ENCODE measurements around the genes PHF8, FGD1, APEX2 and SPIN3.

GRCh38 chrX:52261621-52262273 is 77.1 kb downstream of the MAGED4 start:
- PRO-cap = bidirectional peak, plus-strand start at chrX:52261969, minus-strand start at chrX:52261845
- RAMPAGE, long total RNA, 3 experiments = no peak in any of the 3 experiments

DNA sequence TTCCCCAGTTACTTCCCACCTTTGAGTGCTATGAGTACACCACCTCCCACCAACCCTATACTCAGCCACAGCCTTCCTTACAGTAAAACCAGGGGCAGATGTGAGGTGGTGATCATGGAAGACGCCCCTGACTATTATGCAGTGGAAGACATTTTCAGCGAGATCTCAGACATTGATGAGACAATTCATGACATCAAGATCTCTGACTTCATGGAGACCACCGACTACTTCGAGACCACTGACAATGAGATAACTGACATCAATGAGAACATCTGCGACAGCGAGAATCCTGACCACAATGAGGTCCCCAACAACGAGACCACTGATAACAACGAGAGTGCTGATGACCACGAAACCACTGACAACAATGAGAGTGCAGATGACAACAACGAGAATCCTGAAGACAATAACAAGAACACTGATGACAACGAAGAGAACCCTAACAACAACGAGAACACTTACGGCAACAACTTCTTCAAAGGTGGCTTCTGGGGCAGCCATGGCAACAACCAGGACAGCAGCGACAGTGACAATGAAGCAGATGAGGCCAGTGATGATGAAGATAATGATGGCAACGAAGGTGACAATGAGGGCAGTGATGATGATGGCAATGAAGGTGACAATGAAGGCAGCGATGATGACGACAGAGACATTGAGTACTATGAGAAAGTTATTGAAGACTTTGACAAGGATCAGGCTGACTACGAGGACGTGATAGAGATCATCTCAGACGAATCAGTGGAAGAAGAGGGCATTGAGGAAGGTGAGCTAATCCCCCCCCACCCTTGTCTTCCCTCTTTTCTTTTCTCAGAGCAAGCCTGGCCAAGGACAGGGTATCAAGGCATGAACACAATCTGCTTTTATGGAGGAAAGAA is 3.6 kb downstream of the TSPYL2 start:
- PRO-cap = no peak
- RAMPAGE, long total RNA, 3 experiments = start-site peak on the plus strand in 1 of 3 experiments, centred at position 267 of the sequence, 193 reads per replicate

- PRO-cap = no peak
- RAMPAGE, long total RNA, 3 experiments = no peak in any of the 3 experiments
Observed at GRCh38 chrX:53374119-53374841, 48.2 kb downstream of the SMC1A start.

GRCh38 chrX:53380341-53380701 is 42.1 kb downstream of the SMC1A start:
- PRO-cap = no peak
- RAMPAGE, long total RNA, 3 experiments = no peak in any of the 3 experiments

GRCh38 chrX:53573574-53574080 is 112.9 kb downstream of the HUWE1 start:
- PRO-cap = no peak
- RAMPAGE, long total RNA, 3 experiments = no peak in any of the 3 experiments

DNA sequence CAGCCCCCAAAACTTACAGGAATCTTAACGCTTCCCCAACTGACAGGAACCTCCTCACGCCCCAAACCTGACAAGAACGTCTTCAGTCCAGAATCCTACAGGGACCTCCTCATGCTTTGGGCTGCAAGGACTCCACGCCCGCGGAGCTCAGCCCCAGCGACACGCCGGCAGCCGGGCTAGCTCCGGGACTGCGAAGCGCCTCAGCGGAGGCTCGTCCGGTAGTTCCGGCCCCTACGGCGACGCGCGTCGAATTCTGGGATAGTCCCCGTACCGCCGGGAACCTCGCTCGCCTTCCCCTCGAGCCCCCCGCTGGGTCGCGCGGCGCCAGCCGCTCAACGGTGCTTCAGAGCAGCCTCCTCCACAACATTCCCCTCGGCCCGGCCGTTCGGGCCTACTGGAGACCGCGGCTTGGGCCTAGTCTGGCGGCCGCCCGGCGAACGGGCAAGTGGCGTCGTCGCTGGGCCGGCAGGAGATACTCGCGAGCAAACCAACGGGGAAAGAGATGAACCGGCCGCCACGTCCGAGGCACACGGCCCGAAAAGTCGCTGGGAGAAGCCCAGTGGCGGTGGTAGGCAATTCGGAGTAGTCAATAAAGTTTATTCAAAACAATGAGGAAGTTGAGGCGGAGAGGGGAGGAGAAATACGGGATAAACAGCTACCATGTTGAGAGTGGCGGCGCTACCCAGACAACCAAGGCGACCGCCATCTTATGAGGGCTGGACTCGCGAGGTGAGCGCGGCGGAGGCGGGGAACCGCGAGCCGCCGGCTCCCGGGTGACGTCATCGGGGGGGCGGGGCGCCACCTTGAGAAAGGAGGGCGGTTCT is at the start of gene PHF8:
Gene PHF8, minus strand, starts transcription at position 729 of the 824 bp plus-strand sequence.
- PRO-cap = bidirectional peak, plus-strand start outside the sequence, minus-strand start at position 591 of the sequence
- RAMPAGE, long total RNA, 3 experiments = no peak in any of the 3 experiments

GRCh38 chrX:54044569-54045574 is 599 bp upstream of the PHF8 start:
- PRO-cap = bidirectional peak, plus-strand start at chrX:54044632, minus-strand start at chrX:54044335
- RAMPAGE, long total RNA, 3 experiments = no peak in any of the 3 experiments

DNA sequence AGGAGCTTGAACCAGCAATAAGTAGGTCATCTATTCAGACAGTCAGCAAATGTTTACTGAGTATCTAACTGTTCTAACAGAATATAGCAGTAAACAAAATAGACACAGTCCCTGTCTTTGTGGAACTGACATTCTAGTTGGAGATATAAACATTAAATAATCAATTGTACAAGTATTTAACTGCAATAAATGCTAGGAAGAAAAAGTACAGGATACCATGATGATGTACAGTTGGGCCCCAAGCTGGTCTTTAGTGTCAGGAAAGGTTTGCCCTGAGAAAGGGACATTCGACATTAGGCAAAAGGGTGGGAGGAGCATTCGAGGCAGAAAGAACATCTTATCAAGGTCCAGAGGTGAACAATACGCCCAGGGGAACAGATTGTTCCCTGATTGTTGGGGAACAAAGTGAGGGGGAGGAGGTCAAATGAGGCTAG is 20.4 kb upstream of the TSR2 start:
- PRO-cap = no peak
- RAMPAGE, long total RNA, 3 experiments = no peak in any of the 3 experiments

DNA sequence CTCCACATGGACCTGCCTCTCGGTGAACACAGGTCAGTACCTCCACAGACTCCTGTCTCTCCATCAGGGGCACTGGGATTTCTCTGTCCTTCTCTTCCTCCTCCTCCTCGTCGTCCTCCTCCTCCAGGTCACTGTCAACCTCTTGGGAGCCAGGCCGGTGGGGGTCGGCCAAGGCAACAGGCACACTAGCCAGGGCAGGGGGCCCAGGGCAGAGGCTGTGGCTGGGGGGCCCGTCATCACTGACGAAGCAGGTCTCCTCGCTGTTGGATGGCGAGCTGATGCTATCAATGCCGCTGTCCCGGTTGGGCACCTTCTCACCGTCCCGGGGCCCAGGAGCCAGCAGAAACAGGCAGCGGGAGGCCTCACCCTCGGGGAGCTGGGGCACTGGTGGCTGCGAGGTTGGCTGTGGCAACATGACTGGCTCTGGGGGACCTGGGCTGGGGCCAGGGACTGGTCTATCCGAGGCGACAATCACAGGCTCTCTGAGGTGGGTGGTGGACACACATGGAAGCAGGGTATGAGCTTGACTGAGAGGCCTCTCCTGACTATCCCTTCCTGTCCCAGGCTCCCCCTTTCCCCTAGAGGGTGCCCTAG is 26.0 kb downstream of the FGD1 start:
- PRO-cap = no peak
- RAMPAGE, long total RNA, 3 experiments = no peak in any of the 3 experiments

GRCh38 chrX:54495436-54496420 is at the start of gene FGD1:
Gene FGD1 (minus strand): TSS chrX:54496234.
- PRO-cap = unidirectional peak, minus-strand start at chrX:54496234
- RAMPAGE, long total RNA, 3 experiments = no peak in any of the 3 experiments

- PRO-cap = bidirectional peak, plus-strand start at chrX:54747221, minus-strand start at chrX:54747066
- RAMPAGE, long total RNA, 3 experiments = start-site peak on the plus strand in 2 of 3 experiments, at chrX:54747161-54747231 at its widest, 26 to 42 reads per replicate
Observed at GRCh38 chrX:54746606-54747343, 51.3 kb downstream of the ITIH6 start.

GRCh38 chrX:54808008-54809006 is 762 bp downstream of the MAGED2 start:
- PRO-cap = bidirectional peak, plus-strand start at chrX:54808371, minus-strand start at chrX:54808321
- RAMPAGE, long total RNA, 3 experiments = start-site peak on the plus strand in 3 of 3 experiments, at chrX:54808357-54808414 at its widest, 131 to 478 reads per replicate

GRCh38 chrX:54999523-55000870 is at the start of gene APEX2:
Gene APEX2 (plus strand): TSS chrX:55000363.
- PRO-cap = bidirectional peak, plus-strand start at chrX:55000004, minus-strand start at chrX:54999909; bidirectional peak, plus-strand start at chrX:55000325, minus-strand start at chrX:55000192
- RAMPAGE, long total RNA, 3 experiments = start-site peak on the plus strand in 1 of 3 experiments, at chrX:55000363-55000390 at its widest, 29 reads per replicate

DNA sequence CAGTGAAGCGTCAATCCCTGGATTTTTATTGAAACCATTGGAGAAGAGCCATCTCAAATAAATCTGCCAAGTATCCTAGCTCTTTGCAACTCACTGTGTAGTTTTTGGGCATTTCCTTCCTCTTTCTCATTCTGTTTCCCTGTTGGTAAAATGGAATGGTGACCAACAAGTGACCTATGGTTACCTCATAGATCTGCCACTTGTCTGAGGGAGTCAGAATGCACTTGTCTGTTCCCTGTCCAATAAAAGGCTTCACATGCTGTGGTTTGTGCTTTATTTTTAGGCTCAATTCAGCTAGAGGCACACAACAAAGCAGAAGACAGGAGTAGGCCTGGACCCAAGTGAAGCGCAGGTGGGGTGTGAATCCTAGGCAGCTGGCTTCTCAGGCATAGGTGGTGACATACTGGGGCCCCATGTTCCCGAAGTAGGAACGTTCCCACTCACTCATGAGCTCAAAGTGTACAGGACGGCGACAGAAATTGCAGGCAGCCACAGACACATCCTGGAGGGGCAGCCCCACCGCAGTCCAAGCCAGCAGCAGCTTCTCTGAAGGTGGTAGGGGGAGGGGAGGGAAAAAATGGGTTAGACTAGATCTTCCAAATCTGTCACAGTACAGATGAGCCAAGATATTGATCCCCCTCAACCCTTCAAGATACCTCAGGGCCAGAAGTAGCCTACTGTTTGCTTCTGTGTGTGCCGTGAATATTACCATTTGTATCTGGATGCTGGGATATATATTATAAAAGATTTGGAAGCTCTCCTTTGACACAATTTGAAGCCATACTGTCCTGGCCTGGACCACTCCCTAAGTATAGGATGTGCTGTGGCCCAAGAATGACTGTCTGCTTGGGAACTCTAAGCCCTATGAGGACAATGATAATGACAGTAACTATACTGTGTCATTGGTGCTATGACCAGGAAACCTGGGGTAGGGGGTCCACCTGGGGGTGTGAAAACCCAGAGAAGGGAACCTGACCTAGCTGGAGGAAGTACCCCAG is 8.9 kb downstream of the APEX2 start:
- PRO-cap = unidirectional peak, plus-strand start at position 307 of the sequence; unidirectional peak, plus-strand start at position 443 of the sequence; unidirectional peak, plus-strand start at position 492 of the sequence
- RAMPAGE, long total RNA, 3 experiments = no peak in any of the 3 experiments

GRCh38 chrX:55908600-55909648 is 191.4 kb downstream of the RRAGB start:
- PRO-cap = no peak
- RAMPAGE, long total RNA, 3 experiments = no peak in any of the 3 experiments

- PRO-cap = no peak
- RAMPAGE, long total RNA, 3 experiments = no peak in any of the 3 experiments
Observed at GRCh38 chrX:56184776-56185536, 47.2 kb upstream of the KLF8 start.

DNA sequence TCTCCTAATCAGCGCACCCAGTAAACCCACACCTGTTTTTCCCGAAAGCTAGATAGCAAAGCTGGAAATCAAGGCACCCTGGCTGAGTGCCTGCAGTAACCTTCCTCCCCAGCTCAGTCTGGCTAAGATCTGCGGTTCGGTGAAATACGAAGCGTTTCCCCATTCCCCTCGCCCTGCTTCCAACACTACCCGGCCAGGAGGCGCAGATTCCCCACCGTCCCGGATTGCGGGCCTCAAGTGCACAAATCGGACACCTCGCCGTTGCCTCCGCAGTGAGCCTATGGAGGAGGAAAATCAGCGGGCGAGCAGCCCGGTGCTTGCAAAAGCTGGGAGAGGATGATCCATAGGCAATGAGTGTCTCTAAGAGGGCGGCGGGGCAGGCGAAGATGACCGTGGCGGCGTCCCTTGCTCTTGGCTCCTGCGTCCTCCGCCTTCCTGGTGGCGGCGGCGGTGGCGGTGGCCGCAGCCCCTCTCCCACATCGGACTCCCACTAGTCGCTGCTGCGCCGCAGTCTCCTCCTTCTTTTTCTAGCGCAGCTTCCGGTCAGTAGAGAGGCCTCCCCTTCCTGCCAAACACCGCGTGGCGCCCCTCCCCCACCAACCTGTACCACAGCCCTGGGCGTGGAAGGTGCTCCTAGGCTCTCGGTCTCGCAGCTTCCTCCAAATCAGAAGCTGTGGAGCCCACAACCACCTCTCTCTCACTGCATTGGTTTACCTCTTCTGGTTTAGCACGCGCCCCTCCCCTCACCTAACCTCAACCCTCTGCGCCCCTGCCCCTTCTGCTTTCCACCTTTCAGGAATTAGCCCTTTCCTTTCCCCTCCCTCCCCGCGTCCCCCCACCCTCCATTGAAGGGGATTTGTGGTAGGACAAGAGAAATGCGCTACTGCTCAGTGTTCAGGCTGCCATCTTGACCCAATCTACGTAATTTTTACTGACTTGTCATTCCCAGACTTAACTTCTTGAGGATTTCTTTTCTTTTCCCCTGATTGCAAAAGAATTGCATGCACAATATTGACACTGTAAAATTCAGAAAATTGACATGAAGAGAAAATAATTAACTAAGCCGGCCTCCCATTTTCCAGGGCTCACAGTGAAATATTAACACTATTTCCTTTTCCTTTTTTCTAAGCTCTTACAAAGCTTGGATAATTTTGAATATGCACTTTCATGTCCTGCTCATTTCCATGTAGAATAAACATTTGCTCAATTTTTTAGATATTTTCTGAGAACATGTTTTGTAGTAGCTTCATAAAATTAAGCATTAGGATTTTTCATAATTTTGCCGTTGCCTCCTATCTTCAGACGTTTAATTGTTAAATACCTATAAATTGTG is at the start of gene SPIN3:
Gene SPIN3, minus strand, starts transcription at position 515 of the 1,333 bp plus-strand sequence.
- PRO-cap = bidirectional peak, plus-strand start at position 662 of the sequence, minus-strand start at position 487 of the sequence
- RAMPAGE, long total RNA, 3 experiments = start-site peak on the minus strand in 3 of 3 experiments, centred at positions 487 to 511 of the sequence, 10 to 41 reads per replicate

DNA sequence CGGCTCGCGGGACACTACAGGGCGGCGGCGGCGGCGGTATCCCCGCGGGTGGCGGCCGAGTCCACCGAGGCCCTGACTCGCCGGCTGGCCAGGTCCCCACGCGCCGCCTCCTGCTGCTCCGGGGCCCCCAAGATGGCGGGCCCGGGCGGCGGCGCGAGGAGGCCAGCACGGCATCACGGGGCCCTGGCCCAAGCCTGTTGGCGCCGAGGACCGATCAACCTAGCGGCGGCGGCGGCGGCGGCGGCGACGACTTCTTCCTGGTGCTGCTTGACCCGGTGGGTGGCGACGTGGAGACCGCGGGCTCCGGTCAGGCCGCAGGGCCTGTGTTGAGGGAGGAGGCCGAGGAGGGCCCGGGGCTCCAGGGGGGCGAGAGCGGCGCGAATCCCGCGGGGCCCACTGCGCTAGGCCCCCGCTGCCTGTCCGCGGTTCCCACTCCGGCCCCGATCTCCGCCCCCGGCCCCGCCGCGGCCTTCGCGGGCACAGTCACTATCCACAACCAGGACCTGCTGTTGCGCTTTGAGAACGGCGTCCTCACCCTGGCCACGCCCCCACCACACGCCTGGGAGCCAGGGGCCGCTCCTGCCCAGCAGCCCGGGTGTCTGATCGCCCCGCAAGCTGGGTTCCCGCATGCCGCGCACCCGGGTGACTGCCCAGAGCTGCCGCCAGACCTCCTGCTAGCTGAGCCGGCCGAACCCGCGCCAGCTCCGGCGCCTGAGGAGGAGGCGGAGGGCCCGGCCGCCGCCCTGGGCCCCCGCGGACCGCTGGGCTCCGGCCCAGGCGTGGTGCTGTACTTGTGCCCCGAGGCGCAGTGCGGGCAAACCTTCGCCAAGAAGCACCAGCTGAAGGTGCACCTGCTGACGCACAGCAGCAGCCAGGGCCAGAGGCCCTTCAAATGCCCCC is 510 bp downstream of the ZXDB start:
- PRO-cap = bidirectional peak, plus-strand start at position 562 of the sequence, minus-strand start at position 446 of the sequence; unidirectional peak, minus-strand start at position 763 of the sequence
- RAMPAGE, long total RNA, 3 experiments = no peak in any of the 3 experiments

DNA sequence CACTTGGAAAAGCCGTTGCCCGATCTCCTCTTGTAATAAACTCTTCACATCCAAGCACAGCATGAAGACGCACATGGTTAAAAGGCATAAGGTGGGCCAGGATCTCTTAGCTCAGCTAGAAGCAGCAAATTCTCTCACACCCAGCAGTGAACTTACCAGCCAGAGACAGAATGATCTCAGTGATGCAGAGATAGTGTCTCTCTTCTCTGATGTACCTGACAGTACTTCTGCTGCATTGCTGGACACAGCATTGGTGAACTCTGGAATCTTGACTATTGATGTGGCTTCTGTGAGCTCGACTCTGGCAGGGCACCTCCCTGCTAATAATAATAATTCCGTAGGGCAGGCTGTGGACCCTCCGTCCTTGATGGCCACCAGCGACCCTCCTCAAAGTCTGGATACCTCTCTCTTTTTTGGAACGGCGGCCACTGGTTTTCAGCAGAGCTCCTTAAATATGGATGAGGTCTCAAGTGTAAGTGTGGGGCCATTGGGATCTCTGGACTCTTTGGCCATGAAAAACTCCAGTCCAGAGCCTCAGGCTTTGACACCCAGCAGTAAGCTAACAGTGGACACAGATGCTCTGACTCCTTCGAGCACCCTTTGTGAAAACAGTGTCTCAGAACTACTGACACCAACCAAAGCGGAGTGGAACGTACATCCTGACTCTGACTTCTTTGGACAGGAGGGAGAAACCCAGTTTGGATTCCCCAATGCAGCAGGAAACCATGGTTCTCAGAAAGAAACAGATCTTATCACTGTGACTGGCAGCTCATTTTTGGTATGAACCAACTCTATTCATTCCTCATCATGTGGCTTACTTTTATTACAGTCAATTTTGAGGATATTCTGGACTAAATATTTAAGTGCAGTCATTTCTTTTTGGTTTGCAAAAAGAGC is 2.1 kb downstream of the ZXDB start:
- PRO-cap = no peak
- RAMPAGE, long total RNA, 3 experiments = no peak in any of the 3 experiments

- PRO-cap = no peak
- RAMPAGE, long total RNA, 3 experiments = no peak in any of the 3 experiments
Observed at GRCh38 chrX:63450842-63451403, 99.8 kb upstream of the SPIN4 start.